SK-N-SH (cell line): ENCODE measurements around a stretch of chr2.

DNA sequence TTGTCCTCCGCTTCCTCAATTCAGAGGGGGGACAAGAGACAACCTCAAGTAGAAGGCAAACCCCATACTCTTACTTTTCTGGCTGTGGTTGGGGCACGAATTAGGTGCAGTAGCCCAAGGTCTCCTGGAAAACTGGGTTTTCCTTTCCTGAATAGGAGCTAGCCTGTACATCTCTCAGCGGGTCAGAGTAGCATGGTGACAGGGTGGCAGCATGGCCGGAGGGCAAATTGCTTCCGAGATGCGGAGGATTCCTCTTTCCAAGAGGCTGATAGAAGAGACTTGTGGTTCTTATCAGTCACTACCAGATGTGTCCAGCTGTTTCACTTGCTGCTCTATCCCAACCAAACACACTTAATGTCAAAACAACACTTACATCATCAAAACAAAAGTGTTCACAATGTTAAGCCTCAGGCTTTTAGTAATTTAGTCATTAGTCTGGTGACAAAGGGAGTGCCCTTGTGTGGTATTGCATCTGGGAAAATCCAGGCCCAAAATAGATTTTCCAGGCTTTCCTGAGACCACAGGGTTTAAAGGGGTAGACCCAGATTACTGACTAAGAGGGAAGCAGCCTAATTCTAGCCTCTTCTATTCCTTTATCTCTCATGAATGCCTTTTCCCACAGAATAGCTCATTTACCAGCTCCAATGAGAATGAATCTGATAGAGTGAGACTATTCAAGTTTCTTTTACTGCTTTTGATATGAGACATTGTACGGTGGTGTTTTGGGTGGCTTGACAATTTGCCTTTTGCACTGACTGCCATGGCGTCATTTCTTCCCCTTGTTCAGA, 162.0 kb downstream of the LTBP1 start:
- RRBS, result no CpG with 5 or more reads among the region's 8 CpGs
CAGE:
- cytosol, long polyA plus RNA, result no peak
- long polyA plus RNA, result no peak
- nucleus, long polyA plus RNA, result no peak

GRCh38 chr2:33111106-33111469, 164.3 kb downstream of the LTBP1 start:
- RRBS, result no CpG with 5 or more reads among the region's 10 CpGs
CAGE:
- cytosol, long polyA plus RNA, result no peak
- long polyA plus RNA, result no peak
- nucleus, long polyA plus RNA, result no peak

- RRBS, result no CpG with 5 or more reads among the region's 1 CpG
CAGE:
- cytosol, long polyA plus RNA, result no peak
- long polyA plus RNA, result no peak
- nucleus, long polyA plus RNA, result no peak
Measured at GRCh38 chr2:33242750-33243399, 233.6 kb upstream of the RASGRP3 start.

GRCh38 chr2:36357890-36358294, 2.3 kb downstream of the CRIM1 start:
- RRBS, result no CpG with 5 or more reads among the region's 2 CpGs
CAGE:
- cytosol, long polyA plus RNA, result no peak
- long polyA plus RNA, result no peak
- nucleus, long polyA plus RNA, result no peak

DNA sequence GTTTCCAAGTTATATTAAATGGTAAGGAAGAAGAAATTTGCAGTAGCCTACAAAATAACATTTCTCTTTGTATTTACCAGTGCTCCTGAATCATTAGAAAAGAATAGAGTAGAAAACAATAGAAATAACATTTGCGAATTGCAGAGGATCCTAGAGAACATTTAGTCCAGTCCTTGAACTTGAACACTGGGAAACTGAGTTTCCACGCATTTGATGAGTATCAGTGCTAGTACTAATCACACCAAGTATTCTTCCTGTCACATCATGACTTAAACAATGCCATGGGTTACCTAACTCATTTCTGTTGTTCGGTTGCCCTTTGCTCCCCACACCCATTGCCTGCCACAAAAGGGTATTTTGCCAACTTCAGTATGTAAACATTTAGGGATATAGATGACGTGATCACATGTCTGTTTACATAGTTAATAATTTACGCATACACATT, 42.2 kb downstream of the CRIM1 start:
- RRBS, result no CpG with 5 or more reads among the region's 5 CpGs
CAGE:
- cytosol, long polyA plus RNA, result no peak
- long polyA plus RNA, result no peak
- nucleus, long polyA plus RNA, result no peak

DNA sequence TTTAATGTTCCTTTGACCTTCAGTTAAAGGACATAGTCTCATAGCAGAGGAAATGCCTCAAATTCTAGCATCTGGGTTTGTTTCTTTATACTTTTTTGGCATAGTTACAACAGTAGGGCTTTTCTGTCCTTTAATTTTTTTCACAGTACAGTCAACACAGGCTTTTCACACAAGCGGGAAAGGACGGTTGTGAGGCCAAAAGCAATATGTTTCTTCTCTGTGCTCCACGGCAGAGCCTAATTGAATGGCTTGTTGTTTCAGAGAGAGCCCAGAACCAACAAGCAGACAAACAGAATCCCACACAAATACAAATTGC, 57.7 kb downstream of the CRIM1 start:
- RRBS, result no CpG with 5 or more reads among the region's 3 CpGs
CAGE:
- cytosol, long polyA plus RNA, result no peak
- long polyA plus RNA, result no peak
- nucleus, long polyA plus RNA, result no peak

DNA sequence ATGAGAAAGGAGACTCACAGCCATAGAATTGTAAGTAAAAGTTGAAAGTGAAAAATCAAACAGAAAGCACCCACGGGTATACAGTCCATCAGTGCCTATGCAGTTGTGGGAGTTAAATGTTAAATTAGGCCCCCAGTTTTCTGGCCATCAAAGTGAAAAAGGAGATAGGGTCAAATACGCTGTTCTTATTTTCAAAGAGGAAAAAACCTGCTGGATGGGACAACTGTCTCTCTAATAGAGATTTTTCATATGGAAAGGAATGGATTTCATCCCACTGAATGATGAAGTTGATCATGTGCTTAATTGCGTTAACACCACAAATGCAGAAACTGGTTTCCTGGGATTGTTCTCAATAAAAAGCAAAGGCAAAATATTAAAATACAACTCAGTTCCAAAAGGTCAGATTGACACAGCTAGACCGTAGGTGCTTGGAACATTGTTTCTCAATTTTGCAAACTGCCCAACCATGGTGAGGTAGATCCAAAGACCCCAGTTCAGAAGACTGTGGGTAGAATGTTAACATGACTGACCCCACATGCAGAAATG, 112.1 kb downstream of the CRIM1 start:
- RRBS, result no CpG with 5 or more reads among the region's 4 CpGs
CAGE:
- cytosol, long polyA plus RNA, result no peak
- long polyA plus RNA, result no peak
- nucleus, long polyA plus RNA, result no peak

- RRBS, result no CpG with 5 or more reads among the region's 8 CpGs
CAGE:
- cytosol, long polyA plus RNA, result no peak
- long polyA plus RNA, result no peak
- nucleus, long polyA plus RNA, result no peak
Measured at GRCh38 chr2:36472987-36473580, 117.5 kb downstream of the CRIM1 start.

GRCh38 chr2:36486308-36486943, 111.5 kb downstream of the FEZ2 start:
- RRBS, result no CpG with 5 or more reads among the region's 3 CpGs
CAGE:
- cytosol, long polyA plus RNA, result no peak
- long polyA plus RNA, result no peak
- nucleus, long polyA plus RNA, result no peak

DNA sequence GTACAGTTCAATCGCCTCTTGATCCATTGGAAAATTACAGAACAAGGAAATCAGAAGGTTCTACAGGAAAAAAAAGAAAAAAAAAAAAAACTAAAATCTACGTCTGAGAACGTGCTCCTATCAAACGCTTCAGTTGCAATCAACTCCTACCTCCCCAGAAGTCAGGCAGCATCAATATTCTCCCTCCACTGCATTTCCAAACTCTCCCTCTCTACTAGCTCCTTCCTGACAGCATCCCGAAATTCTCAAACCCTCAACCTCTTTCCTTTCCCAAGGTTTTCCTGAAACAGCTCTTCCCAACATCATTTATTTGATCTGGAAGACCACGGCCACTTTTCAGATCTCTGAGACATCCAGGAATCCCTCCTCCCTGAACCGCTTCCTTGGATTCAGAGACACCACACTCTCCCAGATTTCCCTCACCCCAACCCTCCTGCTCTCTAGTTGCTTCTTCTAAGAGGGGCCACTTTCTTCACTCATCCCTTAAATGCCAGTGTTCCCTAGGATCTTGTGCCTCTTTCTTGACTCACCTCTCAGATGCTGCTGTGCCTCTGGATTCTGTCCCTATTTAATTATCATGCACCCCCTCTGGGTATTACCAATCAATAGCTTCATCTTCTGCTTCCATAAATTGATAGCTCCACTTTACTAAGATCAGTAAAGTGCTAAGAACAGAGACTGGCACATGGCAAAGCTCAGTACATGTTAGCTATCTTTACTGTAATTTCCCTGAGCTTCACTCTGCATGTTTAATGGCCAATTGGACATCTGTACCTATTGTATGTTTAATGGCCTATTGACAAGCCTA, 34.3 kb downstream of the FEZ2 start:
- RRBS, result no CpG with 5 or more reads among the region's 7 CpGs
CAGE:
- cytosol, long polyA plus RNA, result no peak
- long polyA plus RNA, result no peak
- nucleus, long polyA plus RNA, result start-site peak on the minus strand centred at position 155 of the sequence, 109 bp wide, 51 and 40 reads in 2 replicates

GRCh38 chr2:36889768-36890203, 76.5 kb downstream of the STRN start:
- RRBS, result no CpG with 5 or more reads among the region's 4 CpGs
CAGE:
- cytosol, long polyA plus RNA, result no peak
- long polyA plus RNA, result no peak
- nucleus, long polyA plus RNA, result no peak

DNA sequence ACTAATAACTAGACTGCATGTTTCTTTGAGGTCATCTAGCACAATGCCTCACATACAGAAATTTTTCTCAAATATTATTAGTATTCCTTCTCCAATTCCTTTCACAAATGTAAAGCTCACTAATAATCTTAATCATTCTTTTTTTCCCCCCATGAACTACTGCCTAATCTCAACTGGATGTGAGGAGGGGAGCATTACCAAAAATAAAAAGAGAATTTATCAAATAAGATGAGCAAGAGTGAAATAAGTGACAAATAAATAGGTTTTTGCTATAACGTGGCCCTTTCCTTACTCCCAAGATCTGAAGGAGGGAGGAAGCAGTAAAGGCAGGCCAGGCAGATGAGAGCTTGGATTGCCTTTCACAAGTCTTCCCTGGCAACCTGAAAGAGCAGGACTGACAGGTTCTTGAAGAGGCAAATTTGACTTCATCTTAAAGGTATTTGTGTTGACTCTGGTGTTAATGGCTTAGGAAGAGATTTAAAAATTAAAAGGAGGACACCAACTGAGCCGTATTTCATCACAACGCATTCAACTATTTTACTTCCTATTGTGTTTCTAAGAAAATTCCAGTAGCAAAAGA, 3.4 kb downstream of the STRN start:
- RRBS, result no CpG with 5 or more reads among the region's 3 CpGs
CAGE:
- cytosol, long polyA plus RNA, result no peak
- long polyA plus RNA, result no peak
- nucleus, long polyA plus RNA, result no peak

DNA sequence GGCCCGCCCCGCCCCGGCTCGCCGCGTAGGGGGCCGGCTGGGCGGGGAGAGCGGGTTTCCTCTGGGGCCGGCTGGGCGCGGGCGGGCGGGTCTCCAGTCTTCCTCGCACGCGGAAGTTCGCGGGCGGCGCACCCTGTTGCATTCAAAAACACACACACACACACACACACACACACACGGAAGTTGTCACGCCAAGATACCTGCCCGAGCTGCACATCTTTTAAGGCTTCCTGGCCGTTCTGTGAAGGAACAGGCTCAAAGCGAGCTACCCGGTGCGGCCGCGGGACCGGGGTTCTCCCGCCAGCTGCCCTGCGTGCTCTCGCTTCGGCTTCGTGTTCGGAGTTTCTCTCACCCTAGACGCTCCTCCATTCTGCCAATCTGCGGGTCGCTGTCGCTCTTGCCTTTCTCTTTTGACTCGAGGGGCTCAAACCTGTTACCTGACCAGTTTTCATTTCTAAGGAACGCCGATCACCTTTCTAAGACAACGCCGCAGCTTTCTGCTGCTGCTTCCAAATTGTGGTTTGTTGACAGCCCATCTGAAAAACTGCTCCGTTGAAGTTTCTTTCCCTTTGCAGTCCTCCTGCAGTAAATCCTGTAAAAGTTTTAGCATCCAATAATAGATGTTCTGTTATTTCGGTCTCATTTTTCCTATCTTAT, 543 bp upstream of the STRN start:
- RRBS, result 3% methylated on average over 3 of the region's 48 CpGs
CAGE:
- cytosol, long polyA plus RNA, result no peak
- long polyA plus RNA, result no peak
- nucleus, long polyA plus RNA, result no peak

- RRBS, result no CpG with 5 or more reads among the region's 6 CpGs
CAGE:
- cytosol, long polyA plus RNA, result no peak
- long polyA plus RNA, result no peak
- nucleus, long polyA plus RNA, result no peak
Measured at GRCh38 chr2:37506250-37506910, 161.9 kb downstream of the QPCT start.

DNA sequence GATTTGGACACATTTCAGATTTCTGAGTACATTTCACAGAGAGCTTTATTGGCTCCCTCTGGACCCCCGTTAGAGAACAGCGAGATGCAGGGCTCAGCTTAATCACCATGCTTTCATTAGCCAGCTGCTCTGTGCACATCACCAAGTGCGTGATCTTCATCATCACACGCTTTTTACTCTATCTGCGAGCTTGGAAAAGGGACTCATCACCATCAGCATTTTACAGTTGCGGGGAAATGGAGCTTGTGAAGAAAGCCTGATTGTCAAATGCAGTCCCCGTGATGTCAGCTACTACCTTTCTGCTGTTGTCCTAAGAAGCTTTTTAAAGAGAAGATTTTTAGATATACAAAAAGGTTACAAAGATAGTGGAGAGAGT, 88.5 kb downstream of the CDC42EP3 start:
- RRBS, result no CpG with 5 or more reads among the region's 7 CpGs
CAGE:
- cytosol, long polyA plus RNA, result no peak
- long polyA plus RNA, result no peak
- nucleus, long polyA plus RNA, result no peak

DNA sequence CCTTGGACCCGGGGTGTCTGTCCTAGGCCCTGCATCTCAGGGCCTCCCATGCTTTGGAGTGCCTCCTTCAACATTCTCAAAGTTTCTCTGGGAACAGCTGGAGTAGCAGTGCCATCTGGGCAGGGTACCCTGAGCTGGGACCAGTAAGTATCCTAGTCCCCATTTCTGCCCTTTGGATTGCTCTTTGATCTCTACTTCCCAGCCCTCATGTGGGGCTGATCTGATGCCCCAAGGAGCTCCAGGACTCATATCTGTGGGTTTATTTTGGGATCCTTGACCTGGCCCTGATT, 42.2 kb downstream of the CDC42EP3 start:
- RRBS, result no CpG with 5 or more reads among the region's 1 CpG
CAGE:
- cytosol, long polyA plus RNA, result no peak
- long polyA plus RNA, result no peak
- nucleus, long polyA plus RNA, result no peak

- RRBS, result no CpG with 5 or more reads among the region's 1 CpG
CAGE:
- cytosol, long polyA plus RNA, result no peak
- long polyA plus RNA, result no peak
- nucleus, long polyA plus RNA, result no peak
Measured at GRCh38 chr2:37670010-37670283, 1.5 kb downstream of the CDC42EP3 start.

DNA sequence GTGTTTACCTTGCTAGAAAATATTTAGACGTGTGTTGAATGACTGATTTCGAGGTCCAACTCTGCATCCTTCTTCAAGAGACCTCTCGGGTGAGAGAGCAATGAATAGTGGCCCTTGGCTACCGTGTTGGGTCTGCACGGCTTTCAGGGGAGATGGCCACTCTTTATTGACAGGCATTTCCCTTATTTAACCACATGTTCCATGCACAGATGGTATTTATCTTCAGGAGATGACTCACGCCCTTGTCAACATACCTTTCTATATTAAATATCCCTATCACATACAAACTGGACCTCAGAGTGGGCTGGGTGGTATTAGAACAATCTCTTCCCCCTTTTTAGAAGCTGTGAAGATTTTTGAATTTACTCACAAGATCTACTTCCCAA, 109.5 kb upstream of the CDC42EP3 start:
- RRBS, result no CpG with 5 or more reads among the region's 6 CpGs
CAGE:
- cytosol, long polyA plus RNA, result no peak
- long polyA plus RNA, result no peak
- nucleus, long polyA plus RNA, result no peak

DNA sequence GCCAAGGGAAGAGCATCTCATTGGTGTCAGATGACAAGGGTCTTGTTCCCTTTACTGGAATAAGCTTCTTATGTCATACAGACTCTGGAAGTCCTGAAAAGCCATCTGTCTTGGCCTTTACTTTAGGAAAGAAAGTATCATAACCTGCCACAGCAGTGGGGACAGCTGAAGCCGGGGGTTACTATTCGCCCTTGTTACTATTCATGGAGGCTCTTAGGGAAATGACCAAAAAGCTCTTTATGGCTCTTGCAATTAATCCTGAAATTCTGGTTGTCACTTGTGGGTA, 96.8 kb upstream of the RMDN2 start:
- RRBS, result no CpG with 5 or more reads among the region's 2 CpGs
CAGE:
- cytosol, long polyA plus RNA, result no peak
- long polyA plus RNA, result no peak
- nucleus, long polyA plus RNA, result no peak

GRCh38 chr2:37920689-37921007, 4.4 kb upstream of the RMDN2 start:
- RRBS, result no CpG with 5 or more reads among the region's 3 CpGs
CAGE:
- cytosol, long polyA plus RNA, result no peak
- long polyA plus RNA, result no peak
- nucleus, long polyA plus RNA, result no peak